Mesenchymal stem cell of Wharton's jelly (primary cell): ENCODE data around the gene COMP.

DNA sequence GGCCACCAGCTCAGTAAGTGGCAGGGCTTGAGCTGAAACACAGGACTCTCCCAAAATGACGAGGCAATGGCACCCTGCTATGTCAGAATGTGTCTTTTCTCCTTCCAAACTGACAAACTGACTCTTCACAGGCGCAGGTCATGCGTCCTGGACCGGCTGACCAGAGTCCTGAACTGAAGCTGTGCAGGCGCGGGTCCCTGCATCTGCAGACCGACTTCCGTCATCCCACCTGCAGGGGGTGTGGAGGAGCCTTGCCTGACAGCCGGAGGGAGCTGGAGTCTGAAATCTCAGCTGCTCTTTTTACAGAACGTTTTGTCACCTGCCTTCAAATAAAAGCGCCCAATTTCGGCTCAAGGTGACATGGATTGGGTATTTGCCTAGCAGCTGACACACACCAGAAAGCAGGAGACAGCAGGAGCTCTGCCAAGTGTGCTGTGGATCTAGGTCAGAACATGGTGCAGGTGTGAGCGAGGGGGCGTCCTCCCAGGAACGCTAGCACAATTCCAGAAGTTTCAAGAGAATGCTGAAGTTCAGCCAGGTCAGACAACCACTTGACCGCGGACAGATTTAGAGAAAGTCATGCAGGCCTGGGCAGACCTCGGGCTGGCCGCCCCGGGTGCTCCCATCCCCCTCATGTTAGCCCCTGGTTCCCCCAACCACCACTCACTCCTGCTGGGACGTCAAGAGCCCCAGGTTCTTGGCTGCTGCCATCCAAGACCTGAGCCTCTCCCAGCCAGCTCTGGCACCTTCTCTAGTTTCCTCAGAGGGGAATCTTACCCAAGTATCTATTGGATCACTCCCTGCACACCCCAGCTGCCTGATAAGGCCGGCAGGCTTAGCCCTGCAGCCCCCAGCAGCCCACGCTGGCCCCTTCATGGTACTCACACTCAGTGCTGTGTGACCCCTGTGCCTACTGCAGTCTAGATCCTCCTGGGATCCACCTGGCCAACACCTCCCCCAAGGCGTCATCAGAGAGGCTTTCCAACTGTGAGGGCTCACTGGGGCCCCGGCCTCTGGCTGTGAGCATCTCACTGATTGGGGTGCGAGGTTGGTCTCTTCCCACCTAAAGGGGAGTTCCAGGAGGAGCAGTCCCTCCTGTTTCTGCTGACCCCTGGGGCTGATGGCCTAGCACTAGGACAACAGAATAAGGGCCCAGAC, 32.7 kb downstream of the ELL start:
- CAGE, long polyA plus RNA = no peak

DNA sequence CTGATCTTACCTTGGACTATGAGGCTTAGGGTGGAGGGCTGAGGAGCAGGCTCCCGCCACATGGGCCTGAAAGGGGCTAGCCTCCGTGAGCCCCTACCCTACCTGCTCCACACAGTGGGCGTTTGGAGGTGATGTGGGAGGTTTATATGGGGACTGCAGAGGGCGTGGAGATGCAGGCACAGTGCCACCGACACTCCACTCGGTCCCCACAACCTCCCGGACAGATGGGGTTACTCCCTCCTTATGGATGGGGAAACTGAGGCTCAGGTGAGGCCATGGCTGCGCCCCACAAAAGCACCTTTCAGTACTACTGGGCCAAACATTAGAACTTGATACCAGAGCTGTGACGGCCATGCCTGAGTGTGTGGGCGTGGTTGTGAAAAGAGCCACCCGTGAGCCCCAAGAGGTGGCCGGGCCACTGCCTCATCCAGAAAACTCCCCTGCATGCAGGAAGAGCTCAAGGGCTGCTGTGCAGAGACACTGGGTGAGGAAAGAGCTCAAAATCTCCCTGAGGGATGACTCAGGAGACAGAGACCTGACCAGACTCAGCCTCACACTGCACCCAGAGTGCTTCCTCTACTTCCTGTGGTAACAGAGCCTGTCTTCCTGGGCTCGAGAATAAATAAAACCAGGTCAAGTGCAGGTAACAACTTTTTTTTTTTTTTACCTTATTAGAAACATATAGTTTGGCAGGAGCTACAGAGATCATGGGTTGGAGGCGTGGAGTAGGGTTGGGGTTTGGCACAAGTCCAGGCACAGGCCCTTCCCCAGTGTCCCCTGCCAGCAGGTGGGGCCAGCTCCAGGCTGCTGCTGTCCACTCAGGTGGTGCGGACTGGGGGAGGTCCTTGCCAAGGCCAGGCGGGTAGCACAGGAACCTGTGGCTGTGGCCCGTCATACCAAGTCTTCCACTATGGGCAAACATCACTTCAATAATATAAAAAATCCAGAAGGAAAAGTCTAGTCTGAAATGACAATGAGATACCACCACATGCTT, 25.7 kb downstream of the ELL start:
- CAGE, long polyA plus RNA = no peak

- CAGE, long polyA plus RNA = no peak
Measured at GRCh38 chr19:18503353-18503736, 18.5 kb downstream of the ELL start.

DNA sequence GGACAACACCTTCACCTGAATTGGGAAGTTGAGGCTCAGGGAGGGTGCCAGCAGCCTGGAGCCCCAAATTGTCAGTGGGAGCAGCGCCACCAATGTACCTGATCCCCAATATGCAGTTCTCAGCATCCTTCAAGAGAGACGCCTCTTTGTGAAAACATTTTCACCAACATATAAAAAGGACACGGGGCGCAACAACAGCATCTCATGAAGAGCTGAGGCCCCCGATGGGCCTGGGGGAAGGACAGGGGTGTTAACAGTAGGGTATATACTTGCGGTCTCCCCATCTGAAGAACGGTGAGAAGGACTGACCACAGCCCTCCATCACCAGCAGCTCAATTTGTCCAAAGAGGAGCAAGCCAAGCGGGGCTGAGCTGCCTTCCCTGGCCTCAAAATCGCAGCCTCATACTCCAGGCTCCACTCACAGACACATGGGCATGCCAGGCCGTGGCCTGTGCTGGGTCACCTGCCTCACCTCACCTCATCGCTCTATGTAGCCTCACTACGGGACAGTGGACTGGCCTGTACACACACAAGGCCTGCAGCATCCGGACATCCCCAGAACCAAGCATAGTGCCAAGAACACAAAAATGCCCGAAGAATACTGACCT, 9.0 kb downstream of the ELL start:
- CAGE, long polyA plus RNA = no peak

DNA sequence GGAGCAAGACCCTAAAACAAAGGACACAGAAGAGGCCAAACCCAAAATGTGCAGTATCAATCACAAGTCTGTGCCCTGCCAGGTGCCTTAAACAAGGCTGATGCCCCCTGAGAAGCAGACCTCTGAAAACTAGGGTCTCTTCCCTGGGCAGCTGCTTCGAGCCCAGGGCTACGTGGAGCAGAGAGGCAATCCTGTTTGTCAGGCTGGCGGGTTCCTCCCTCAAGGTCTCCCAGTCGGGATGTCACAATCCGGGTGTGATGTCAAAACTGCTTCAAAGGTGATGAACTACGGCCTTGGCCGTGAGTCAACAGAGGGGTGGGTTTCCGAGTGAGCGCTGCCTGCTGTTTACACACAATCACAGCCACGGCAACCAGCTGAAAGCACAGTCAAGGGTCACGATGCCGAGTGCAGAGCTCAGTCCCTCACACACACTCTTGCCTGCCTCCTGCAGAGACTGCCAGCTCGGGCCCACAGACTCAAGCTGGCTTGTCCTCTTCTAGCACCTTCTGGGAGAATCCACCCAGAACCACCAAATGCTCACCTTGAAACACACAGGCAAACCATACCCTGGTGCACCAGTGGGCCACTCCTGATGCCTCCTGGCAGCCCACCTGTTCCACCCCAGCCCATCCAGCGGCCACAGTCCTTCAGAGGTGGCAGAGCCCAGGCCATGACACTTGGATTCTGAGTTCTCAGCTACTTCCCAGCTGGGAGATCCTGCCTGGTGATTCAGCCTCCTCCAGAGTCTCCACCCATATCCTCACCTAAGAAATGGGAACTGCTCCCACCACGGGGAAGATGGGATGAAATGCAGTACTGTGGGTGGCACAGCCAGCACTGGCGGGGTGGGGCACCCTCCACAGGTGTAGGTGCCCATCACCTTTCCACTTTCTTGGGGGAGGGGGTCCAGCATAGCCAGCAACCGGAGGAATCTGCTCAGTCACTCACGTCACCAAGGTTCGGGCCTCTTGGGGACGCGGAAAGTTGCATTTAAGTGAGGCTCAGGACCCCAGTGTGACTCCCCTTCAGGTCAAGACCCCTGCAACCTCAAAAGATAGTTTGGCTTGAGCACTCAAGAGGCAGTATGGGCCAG, 6.8 kb downstream of the ELL start:
- CAGE, long polyA plus RNA = no peak

- CAGE, long polyA plus RNA = no peak
Measured at GRCh38 chr19:18537956-18538671, 5.3 kb downstream of the FKBP8 start.

DNA sequence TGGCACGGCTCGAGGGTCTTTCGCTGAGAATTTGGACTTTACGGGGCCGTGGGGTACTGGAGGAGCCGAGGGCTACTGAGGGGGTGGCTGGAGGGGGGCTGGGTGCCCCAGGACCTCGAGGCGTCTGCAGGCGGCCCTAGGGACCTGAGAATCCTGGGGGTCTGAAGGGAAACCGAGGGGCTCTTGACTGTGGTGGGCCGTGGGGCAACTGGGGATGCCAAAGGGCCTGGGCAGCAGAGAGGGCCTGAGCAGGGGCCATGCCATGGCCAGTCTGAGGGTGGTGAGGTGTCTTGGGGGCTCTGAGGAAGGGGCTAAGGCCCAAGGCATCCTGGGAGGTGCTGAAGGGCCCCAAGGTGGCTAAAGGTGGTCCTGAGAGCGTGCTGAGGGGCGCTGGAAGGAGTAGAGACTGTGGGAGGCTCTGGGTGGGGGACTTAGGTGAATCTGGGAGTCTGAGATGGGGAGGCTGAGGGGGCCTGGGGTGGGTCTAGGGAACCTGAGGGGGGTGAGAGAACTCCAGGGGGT, 465 bp downstream of the KLHL26 start:
- CAGE, long polyA plus RNA = no peak

DNA sequence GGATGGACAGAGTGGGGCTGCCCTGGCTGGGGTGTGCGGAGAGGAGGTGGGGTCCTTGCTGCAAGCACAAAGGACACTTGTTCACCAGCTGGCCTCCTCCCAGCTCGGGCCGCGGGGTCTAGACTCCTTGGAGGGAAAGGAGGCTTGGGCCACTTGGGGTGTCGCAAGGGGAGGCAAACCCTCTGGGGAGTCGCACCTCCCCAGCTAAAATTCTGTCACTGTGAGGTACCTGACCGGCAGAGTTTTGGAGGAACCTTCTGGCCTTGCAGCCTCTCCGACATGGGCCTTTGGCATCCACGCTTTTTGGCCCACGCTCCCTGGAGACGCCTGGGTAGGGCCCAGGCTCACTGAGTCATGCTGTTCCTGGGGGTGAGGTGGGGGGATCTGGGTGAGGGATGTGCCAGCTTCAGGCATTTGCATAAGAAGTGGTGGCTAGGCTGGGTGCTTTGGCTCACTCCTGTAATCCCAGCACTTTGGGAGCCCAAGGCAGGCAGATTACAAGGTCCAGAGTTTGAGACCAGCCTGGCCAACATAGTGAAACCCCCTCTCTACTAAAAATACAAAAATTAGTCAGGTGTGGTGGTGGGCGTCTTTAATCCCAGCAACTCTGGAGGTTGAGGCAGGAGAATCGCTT, 8.4 kb downstream of the KLHL26 start:
- CAGE, long polyA plus RNA = no peak

GRCh38 chr19:18708166-18708760, 24.8 kb downstream of the CRTC1 start:
- CAGE, long polyA plus RNA = no peak

DNA sequence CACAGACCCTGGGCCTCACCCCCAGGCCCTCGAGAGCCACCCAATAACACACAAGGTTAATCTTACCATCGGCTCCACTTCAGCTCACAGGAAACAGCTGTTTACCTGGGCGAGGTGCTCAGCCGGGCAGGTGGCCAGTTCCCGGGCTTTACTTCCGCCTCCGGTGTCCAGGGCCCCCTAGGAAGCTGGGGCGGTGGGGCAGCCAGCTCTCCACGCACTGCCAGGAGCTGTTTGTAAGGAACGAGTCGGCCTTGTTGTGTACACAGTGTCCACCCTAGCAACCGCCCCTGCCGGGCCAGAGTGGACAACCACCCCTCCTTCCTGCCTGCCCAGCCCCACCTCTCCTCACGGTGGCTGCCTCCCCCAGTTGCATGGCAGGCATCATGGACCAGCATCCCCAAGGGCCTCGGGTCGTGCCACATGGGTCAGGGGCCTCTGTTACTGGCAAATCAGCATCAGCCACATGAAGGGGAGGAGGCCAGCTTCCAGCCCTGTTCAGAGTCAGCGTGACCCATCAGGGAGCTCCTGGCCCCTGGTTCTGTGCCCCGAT, 49.3 kb downstream of the COMP start:
- CAGE, long polyA plus RNA = no peak

DNA sequence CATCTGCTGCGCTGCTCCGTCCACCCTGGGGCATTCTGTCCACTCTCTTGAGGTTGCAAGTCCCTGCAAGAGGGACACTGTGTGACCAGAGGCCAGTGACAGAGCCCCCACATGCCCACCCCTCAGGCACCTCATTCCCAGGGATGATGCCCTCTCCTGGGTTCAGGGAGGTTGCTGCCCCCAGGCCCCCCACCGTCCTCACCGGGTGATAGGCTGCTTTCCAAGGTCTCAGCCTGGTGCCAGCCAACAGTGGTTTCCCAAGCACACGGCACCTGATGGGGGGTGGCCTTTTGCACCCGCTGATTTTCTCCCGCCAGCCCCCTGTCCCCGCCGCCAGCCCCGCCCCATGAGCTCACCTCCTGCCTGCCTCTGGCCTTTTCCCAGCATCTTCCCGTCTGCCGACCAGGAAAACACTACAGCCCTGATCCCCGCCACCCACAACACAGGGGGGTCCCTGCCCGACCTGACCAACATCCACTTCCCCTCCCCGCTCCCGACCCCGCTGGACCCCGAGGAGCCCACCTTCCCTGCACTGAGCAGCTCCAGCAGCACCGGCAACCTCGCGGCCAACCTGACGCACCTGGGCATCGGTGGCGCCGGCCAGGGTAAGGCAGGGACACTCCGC, 31.4 kb downstream of the COMP start:
- CAGE, long polyA plus RNA = no peak

DNA sequence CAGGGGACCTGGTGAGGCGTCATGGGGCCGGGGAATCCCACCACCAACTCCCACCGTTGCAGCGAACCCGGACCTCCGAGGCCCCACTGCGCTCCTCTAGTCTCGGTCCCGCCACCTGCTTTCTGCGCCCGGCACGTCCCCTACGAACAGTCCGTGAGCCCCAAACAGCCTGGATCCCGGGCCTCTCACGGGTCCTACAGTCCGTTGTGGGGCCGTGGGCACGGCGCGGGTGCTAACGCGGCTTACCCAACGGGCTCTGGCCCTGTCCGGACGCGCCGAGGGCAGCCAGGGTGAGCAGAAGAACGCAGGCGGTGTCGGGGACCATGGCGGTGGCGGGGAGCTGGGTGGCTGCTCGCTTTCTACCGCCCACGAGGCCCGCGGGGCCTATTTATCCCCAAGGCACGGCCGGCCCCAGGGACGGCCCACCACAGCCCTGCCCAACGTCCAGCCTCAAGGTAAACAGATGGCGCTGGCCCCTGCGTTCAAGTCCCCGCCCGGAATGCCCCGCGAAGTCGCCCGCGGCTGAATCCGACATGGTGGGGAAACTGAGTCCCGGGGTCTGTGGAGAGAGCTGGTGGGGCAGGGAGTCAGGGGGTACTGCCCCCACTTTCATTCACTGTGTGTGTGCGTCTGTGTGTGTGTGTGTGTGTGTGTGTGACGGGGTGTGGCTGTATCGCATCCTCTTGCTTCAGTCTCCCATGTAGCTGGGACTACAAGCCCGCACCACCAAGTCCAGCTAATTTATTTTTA, at the start of gene COMP:
TSS of gene COMP (minus strand) at position 361 of the 750 bp plus-strand sequence.
- CAGE, long polyA plus RNA = no peak

- CAGE, long polyA plus RNA = no peak
Measured at GRCh38 chr19:18848363-18849263, 16.9 kb downstream of the UPF1 start.

GRCh38 chr19:18852859-18853677, 21.3 kb downstream of the UPF1 start:
- CAGE, long polyA plus RNA = no peak

DNA sequence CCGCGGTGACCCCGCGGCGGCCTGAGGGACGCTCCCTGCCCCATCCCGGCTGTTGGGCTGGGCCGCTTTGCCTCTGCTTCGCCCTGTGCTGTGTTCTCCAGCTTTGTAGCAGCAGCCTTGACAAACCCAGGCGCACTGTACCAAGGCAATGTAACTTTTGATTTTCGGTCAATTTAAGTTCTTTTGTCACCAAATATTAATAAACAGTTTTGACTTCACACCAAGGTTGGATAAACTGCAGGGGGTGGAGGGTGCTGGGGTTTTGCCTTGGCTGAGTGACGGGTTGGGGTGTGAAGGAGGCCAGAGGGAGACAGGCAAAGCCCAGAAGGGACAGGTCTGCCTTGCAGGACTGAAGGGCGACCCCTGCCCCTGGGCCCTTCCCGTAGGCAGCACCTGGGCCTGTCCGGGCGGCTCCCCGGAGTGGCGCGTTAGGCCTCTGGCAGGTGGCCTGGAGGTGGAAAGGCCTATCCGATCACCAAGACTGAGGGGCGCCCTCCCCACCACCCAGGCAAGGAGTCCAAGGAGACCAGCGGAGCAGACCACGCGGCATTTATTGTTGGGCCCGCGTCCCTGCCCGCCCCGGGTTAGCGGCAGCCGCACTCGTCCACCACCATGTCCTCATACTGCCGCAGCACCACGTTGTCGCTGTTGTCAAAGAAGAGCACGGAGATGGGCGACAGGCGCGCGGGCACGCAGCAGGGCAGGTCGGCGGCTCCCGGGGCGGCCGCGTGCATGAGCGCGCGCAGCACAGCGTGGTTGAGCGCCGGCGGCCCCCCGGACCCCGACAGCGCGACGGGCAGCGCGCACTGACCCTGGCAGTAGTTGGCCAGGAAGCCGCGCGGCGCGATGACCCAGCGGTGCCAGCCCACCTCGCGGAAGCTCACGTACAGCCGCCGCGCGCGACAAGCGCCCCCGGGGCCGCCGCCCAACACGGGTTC, 27.7 kb downstream of the CERS1 start:
- CAGE, long polyA plus RNA = no peak

DNA sequence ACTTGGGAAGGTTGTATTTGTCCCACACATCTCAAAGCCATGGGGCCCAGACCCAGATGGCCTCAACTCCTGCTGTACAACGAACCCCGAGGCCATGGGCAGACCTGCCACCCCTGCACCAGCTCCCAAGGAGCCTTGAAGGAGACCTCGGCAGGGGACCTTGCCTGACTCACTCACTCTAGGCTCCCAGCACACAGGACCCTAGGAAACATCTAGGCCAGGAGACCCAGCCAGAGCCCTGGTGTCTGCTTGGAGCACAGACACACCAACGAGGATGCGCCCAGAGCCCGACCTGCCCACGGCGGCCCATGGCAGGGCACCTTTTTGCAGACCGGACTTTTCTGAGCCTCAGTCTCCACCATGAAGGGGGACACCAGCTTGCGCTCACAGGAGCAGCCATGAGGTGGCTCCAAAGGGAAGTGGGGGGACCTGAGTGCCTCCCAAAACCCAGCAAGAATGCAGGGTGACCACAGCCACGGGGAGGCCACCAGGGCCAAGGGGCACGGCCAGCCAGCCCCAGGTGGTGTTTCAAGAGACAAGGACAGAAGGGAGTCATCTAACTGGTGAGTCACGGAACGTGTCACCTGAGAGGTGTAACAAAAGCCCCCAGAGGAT, 4.8 kb upstream of the CERS1 start:
- CAGE, long polyA plus RNA = no peak

- CAGE, long polyA plus RNA = no peak
Measured at GRCh38 chr19:19039862-19040420, 6.5 kb downstream of the ARMC6 start.

DNA sequence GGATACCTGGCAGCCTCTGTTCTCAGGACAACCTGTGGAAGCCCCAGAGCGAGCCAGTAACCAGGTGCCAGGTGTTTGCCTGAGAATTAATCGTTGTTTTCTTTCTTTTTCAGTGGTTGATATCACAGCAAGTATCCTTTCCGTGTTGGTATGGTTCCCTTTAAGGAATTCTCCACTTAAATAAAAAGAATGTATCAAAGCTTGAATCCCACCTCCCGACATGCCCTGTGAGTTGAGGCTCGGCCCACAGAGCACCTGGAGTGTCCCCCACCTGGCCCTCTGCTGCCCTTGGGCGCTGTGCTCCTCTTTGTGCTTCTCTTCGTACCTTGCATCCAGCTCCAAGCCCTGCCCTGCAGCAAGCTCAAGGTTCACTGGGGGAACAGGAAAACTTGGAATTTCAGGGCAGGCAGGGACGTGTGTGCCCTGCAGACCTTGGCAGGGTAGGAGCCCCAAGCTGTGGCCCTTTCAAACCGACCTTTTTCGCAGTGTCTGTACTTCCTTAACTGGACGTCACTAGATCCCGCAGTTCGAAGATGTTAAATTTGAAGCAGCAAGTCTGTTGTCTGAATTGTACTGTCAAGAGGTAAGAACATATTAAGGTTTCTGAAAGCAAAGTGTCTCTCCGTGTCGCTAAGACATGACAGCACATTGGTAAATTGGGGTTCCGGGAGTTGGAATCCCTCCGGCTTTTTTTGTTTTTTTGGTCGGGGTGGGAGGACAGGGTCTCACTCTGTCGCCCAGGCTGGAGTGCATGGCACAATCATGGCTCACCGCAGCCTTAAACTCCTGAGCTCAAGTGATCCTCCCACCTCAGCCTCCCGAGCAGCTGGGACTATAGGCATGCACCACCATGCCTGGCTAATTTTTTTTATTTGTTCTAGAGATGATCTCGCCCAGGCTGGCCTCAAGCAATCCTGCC, 15.2 kb downstream of the MAU2 start:
- CAGE, long polyA plus RNA = no peak

DNA sequence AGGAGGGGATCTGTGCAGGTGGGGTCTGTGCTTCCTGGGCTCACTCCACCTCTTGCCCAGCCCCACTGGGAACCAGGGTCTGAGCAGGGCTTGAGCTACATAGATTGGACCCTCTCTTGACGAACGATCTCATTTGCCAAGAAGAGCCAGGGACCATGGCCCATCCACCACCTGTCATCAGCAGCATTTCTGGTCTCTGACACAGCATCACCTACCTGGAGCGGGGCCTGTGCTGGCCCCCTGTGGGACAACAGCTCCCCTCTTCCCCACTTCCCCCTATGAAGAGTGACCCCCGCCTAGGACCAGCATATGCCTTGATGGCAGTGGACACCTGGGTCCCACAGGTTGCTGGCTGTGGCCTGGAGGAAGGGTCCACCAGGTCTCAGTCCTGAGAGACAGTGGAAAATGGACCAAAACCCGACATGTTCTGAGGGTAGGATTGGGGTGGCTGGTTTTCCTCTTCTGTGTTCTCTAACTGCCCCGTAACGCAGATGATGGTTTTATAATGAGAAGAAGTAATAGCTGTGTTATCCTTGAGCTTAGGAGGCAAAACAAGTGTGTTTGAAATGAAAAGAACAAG, 26.1 kb downstream of the MAU2 start:
- CAGE, long polyA plus RNA = no peak

DNA sequence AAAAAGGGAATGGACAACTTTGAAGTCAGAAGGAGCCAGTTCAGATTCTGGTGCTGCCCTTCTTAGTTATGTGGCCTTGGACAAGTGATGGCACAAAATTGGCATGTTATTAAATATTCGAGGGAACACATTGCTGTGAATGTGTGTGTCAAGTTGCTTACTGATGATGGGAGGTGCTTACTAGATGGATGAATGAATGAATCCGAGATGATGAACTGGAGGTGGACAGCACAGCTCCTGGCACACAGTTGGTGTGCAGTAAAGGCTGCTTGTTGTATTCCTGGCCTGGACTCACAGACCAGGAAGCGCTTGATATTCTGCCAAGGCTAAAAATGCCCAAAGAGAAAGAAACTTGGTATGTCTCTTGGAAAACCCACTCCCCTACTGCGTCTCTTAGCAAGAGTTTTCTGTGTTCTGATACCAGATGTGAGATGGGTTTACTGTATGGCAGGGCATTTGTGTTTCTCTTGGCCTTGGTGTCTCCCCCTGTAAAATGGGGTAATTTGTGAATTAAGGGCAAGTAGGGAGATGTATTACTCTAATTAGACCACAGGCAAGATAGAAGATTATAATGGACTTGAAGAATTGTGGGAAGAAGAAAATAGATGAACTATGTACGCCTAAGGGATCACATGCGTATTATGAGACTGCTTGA, 15.2 kb upstream of the GATAD2A start:
- CAGE, long polyA plus RNA = no peak